Thoracic aorta (tissue), 1 donor: ENCODE data around the genes CD9, PLEKHG6, NCAPD2 and GAPDH.

GRCh38 chr12:4722974-4723610, 2.9 kb downstream of the GALNT8 start:
- RAMPAGE, long total RNA = no peak

DNA sequence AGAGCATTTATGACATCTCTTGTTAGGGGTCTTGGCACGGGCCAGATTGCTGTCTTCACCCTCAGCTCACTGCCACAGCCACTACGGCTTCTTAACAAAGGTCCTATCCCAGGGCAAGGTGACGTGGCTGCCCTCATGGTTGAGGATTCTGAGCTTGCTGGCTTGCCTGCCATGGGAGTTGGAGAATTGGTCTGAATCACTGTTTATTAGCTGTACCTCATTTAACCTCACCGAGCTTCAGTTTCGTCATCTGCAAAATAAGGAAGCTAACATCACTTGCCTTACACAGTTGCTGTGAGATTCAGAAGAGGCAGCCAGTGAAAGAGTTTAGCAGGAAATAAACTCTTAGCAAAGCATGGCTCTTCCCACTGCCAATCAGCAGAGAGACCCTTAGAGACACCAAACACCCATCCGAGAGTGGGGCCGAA, 10.5 kb downstream of the KCNA6 start:
- RAMPAGE, long total RNA = no peak

DNA sequence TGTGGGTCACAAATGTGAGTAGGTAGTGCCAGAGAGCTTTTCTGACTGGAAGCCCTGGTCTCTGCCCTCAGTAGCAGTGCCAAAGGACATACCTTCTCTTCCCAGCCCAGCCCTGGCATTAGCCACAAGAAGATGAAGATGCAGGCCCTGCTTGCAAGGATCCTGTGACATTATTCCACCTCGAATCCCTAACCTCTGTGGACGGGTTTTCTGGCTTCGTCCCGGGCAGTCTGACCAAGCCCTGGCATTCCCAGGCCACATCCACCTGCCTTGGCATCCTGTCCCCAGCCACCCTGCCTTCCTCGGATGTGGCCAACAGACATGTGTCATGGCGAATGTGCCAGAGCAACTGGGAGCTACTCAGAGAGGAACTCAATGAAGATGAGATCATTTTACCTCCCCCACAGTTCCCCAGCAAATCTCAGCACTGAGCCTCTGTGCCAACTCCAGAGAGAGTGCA, 33.6 kb upstream of the KCNA5 start:
- RAMPAGE, long total RNA = no peak

DNA sequence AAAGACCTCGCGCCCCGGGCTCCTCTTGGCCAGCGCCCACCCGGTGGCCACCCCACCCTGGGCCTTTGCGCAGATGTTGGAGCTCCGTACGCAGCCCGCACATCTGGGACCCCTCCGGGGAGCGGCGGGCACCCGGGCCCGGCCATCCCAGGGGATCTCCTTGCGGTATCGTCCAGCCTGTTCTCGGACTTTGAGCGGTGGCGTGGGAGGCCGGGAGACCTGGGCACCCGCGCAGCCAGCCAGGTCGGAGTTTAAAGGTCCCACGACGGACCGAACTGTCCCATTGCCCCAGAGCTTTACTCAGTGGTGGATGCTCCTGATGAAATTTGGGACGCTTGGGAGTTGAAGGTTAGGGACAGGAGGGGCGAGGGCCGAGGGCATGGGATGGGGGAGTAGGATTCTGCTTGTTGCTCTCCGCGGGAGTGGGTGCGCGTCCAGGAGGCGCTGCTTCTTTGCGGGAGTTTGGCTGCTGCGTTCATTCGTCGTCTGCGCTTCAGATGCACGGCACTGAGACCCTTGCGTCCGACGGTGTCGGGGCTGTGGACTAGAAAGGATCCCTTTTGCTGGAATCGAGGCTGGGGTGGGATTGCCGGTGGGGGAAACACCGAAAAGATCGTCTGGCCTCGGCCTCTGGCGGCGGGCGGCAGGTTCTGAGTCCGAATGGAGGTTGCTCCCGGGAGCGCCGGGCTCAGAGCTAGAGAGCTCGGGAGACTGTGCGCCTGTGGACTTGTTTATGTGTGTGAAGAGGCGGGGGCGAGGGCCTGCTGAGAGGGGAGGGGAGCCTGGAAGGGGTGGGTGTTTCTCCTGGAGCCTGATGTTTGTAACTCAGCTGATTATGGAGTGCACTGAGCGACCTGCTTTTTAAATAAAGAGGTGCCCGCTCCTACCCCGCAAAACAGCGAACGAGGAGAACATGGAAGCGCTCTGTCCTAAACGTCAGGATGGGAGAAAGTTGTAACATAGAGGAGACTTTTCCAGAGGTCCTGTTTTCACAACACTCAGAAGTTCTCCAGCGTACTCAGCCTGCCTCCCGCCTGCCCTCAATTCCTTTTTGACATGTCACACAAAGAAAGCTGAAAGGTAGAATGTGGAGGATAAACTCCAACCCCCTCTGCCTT, 1.5 kb downstream of the NTF3 start:
- RAMPAGE, long total RNA = no peak

DNA sequence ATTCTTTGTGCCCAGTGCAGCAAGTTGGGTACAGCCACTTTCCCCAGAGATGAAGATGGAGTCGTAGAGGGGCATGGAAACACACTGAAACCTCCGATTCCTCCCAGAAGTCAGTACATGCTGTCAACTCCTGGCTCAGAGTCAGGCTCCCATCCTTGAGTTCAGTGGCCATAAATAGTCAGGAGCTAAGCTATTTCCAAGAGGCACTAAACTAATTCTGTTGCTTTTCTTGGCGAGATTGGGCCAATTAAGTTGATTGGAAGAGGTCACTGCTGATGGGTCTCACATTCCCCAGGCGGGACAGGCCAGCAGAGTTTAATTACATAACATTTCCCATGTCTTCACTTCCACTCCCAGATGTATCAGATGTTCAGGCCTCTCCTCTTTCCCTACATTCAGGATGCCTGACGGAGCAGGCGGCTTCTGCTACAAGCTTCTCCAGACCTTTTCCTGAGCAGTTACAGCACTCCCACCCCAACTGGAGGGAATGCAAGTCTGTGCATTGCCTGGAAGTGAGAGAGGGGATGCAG, 5.2 kb downstream of the NTF3 start:
- RAMPAGE, long total RNA = no peak

DNA sequence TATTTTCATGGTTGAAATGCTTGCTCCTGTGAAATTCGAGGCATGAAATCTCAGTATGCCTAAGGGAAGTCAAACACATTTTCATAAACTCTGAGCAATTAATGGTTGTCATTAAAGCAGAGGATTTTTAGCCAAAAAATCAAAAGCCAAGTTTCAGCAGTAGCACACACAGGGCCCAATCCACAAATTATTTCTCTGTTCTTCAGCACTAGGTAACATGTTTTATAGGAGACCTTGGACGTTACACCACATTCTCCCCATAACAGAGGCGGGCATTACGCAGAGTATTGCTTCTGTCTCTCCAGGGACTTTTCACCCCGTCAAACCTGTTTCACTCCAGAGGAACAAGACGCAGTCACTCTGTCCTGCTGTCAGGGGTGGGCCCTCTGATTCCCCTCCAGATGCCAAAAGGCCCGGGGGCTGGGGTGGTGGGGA, 71.7 kb downstream of the NTF3 start:
- RAMPAGE, long total RNA = no peak

- RAMPAGE, long total RNA = no peak
Observed at GRCh38 chr12:6069213-6069958, 55.1 kb downstream of the VWF start.

DNA sequence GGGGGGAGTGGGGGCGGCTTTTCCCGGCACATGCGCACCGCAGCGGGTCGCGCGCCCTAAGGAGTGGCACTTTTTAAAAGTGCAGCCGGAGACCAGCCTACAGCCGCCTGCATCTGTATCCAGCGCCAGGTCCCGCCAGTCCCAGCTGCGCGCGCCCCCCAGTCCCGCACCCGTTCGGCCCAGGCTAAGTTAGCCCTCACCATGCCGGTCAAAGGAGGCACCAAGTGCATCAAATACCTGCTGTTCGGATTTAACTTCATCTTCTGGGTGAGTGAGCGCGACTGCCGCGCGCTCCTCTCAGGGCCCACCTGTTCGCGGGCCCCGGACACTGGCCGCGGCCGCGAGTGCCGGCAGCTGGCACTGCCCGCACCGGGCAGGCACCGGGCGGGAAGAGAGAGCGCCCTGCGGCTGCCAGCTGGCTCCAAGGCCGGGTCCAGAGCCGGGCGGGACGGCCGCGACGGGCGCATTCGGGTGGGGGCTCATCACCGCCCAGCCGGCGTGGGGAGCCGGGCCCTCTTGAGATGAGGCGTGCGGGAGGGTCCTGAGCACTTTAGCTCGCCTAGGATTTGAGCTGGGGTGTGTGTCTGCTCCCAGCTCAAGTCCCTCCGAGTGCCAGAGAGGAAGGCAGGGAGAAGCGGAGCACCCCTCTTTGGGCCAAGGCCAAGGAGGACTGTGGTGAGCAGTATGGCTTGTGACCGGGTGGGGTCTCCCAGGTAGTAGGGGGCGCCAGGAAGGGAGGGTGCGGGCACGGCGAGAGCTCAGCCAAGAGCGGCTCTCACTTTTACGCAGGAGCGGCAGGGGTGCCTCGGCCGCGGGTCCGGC, at the start of gene CD9:
CD9 (plus strand) TSS at position 102 of the 822 bp plus-strand sequence.
- RAMPAGE, long total RNA = no peak

DNA sequence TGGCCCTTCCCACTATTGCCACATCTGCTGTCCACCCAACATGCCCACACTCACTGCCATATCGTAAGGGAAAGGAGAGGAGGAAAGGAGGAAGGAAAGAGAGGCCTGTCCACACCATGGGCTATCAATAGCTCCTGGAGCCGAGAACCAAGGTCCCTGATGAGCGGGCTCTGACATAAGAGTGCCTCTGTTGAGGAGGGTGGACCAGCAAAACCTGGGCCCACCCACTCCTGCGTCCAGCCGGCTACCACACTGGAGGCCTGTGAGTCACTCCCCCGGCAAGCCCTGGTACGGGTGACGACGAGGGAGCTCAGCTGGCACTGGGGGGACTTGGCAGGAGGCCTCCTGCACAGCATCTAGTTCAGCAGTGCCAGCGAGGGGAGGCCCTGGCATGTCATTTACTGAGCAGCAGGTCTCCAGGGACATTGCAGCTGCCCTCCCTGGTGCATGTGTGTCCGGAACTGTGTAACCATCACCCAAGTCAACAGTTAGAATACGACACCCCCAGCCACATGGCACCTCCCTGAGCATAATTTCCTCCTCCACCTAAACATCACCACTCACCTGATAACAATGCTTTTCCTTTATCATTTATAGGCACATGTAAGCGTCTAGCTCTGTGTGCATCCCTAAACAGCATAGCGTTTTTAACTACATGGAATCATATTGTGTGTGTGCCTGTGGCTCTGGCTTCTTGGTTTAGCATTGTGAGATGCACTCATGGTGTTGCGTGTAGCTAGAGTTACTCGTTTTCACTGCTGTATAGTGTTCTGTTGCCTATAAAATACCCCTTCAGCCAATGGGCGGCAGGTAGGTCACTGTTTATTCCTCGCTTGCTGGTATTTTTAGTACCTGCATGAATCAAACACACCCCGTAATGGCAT, 24.4 kb downstream of the CD9 start:
- RAMPAGE, long total RNA = no peak

DNA sequence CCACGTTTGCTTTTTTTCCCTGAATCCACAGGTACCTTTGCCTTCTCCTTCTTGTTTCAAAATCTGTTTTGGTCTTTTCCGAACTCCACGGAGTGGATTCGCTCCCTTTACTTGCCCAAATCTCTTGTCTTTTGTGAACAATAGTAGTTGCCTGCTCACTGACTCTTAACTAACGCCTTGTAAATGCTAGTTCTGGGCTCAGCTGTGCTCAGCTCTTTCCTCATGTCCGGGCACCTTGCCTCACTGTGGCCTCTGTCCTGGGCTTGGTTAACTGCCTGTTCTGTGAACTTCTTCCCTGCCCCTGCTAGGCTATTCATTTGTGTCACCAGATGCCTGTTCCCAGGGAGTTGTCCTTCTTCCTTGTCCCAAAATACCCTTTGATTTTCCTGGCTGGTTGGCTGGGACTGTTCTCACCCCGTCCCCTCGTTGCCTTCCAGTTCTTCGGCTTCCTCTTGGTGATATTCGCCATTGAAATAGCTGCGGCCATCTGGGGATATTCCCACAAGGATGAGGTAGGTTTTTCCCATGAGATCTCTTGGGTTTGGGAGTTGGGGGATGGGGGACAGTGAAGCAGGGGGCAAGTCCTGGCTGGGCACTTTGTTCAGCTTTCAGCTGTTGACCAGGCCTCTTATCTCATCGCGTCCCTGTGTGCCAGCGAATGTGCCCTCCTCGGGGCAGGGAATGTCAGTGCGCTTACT, 32.9 kb downstream of the CD9 start:
- RAMPAGE, long total RNA = no peak

- RAMPAGE, long total RNA = no peak
Observed at GRCh38 chr12:6234828-6235977, 35.0 kb downstream of the CD9 start.

GRCh38 chr12:6310419-6311546, at the start of gene PLEKHG6:
Gene PLEKHG6, plus strand, starts transcription at chr12:6310682.
- RAMPAGE, long total RNA = no peak

- RAMPAGE, long total RNA = no peak
Observed at GRCh38 chr12:6361654-6362501, 13.5 kb downstream of the SCNN1A start.

DNA sequence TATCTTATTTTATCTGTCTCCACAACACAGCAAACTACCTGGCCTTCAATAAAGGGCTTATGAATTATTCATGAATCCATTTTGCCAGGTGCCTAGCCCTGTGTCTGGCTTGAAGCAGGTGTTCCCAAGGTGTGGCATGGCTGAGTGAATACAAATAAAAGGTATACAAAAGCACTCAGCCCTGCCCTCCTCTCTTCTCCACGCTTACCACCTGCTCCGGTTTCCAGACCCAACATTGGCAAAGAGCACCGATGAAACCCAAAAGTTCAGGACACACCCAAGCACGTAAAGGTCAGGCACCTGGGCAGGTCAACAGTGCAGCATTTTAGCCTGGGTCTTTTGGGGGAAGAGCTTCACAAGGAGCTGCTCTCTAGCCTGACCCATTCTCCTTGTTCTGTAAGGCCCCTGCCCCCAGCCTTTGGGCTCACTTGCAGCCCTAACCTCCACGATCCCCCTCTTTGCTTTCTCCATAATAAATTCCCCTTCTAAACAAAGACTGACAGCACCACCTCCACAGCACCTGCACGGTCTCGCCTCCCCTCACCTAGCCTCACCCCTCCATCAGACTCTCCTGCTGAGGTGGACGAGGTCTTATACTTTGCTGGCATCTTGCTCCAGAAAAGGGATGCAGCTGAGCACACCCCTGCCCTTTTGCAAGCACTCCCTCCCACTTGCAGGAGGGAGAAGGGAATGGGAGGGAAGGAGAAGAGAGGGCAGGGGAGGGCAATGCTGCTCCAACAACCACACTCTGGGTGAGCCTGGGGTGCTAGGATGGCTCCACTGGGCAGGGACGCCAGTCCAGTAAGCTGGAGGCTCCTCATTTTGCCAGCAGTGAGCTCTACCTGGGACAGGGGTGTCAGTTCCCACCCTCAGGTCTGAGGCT, 1.7 kb downstream of the SCNN1A start:
- RAMPAGE, long total RNA = no peak

DNA sequence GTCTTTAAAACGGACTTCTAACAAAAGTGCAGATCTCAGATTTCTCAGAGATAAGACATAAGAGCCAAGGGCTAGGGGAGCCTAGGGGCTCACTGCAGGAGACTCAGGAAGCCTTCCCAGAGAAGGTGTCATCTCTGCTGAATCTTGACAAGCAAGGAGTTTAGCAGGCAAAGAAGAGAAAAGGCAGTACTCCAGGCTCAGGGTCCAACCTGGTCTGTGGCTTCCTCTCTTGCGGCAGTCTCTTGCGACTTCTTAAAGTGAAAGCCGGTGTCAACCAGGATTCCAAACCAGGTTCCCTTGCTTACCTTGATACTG, 1.5 kb upstream of the SCNN1A start:
- RAMPAGE, long total RNA = no peak

DNA sequence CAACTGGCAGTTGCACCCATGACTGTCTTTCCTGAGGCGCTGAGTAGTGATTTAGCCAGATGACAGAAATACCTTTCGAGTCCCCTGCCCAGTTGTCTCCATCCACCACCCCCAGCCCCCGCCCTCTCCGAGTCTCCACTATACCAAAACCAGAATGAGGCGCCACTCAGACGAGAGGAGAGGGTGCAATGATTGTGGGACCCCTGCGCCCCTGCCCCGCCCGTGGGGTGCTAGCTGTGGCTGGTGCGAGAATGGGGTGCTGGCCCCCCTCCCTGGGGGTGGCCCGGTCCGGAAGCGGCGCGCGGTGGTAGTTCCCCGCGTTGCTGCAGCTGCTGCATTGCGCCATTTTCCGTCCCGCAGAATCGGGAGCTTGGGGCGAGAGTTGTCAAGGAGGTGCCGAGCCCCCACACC, 366 bp downstream of the VAMP1 start:
- RAMPAGE, long total RNA = no peak

DNA sequence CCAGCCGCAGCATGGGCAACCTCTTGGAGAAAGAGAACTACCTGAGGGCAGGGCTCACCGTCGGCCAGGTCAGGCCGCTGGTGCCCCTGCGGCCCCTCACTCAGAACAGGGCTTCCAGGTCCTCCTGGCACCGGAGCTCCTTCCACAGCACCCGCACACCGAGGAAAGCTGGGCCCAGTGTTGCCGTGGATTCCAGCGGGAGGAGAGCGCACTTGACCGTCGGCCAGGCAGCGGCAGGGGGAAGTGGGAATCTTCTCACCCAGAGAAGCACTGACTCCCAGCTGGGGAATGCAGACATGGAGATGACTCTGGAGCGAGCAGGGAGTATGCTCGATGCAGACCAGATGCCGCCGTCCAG, 8.0 kb upstream of the VAMP1 start:
- RAMPAGE, long total RNA = no peak

GRCh38 chr12:6493504-6494419, at the start of gene NCAPD2:
Gene NCAPD2, plus strand, starts transcription at chr12:6494102.
- RAMPAGE, long total RNA = start-site peak on the minus strand at chr12:6493780-6493845, 57 reads

GRCh38 chr12:6533664-6534731, at the start of gene GAPDH:
Gene GAPDH, plus strand, starts transcription at chr12:6534517.
- RAMPAGE, long total RNA = start-site peak on the plus strand at chr12:6534481-6534540, 4,827 reads

- RAMPAGE, long total RNA = no peak
Observed at GRCh38 chr12:6535953-6536277, 1.6 kb downstream of the GAPDH start.